WTC11 (cell line): ENCODE measurements around the gene ZNF519.

DNA sequence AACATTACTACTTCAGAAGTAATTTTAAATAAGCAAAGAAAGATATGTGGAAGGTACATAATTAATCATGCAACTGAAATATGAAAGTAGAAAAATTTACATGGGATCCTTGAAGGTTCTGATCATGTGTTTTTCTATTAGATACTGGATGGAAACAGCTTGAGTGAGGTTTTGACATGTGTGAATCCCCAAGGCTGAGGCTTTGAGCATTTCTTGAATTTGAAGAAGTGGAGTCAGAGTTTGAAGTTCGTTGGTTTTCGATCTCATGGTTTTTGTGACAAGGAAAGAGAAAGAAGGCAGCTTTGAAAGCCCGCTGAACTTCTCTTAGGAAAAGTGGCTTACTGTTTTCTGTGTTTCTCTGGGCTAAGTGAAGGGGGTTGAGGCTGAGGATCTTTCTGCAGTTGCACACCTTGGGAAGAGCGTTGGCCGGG, 220.1 kb downstream of the LDLRAD4 start:
- PRO-cap, result no peak

DNA sequence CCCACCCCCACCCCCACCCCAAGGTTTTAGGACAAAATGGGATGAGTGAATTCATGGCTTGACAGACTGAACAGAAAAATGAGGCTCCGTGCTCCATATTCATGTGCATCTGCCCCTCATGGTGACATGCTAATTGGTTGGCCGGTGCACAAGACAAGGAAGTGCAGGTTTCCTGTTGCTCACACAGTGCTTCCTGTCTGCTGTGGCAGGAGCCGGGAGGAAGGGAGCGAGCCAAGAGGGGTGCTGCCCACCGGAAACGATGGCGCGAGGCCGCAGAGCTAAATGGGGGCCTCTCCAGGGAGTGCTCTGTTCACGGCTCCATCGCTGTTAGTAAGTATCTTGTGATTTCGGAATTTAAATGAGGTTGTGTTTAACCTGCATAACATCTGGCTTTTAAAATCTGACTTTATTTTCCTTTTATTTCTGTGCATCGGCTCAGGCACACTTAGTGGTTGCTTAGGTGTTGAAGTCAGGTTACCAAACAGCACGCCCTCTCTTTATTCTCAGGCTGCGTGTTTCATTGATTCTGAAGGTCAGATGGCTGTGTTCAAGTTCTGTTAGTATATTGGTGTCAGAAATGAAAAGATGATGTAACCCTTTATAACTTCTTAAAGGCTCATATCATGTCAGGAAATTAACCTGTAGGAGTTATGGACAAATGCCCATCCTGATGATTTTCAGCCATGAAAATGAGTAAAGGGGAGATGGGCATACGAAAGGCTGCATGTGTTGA, 246.4 kb downstream of the LDLRAD4 start:
- PRO-cap, result no peak

DNA sequence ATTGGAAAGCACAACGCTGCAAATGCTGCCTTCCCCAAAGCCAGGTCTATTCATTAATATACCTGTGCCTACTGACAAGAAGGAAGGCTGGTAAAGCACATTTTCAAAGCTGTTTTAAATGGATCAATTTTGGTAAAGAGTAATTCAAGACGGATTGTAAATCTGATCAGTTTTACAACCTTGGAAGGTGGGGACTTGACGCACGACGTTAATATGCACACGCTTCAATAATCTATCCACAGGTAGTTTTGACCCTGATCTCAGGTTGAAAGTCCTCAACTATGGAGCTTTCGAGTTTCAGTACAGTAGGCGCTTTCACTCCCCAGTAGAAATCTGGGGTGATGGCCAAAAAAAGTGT, 957 bp downstream of the FAM210A start:
- PRO-cap, result no peak

- PRO-cap, result no peak
These were observed 19.7 kb upstream of the MC5R start for GRCh38 chr18:13804148-13804825.

- PRO-cap, result unidirectional peak, plus-strand start at chr18:14131923; bidirectional peak, plus-strand start at chr18:14132191, minus-strand start at chr18:14132183; bidirectional peak, plus-strand start at chr18:14132573, minus-strand start at chr18:14132429
These were observed at the start of gene ZNF519 for GRCh38 chr18:14131711-14132940. Gene ZNF519 (minus strand): TSS chr18:14132435.

GRCh38 chr18:21052999-21053548, 58.5 kb downstream of the ROCK1 start:
- PRO-cap, result no peak

GRCh38 chr18:21055199-21056169, 56.1 kb downstream of the ROCK1 start:
- PRO-cap, result no peak

- PRO-cap, result no peak
These were observed 54.7 kb downstream of the ROCK1 start for GRCh38 chr18:21056753-21057429.

DNA sequence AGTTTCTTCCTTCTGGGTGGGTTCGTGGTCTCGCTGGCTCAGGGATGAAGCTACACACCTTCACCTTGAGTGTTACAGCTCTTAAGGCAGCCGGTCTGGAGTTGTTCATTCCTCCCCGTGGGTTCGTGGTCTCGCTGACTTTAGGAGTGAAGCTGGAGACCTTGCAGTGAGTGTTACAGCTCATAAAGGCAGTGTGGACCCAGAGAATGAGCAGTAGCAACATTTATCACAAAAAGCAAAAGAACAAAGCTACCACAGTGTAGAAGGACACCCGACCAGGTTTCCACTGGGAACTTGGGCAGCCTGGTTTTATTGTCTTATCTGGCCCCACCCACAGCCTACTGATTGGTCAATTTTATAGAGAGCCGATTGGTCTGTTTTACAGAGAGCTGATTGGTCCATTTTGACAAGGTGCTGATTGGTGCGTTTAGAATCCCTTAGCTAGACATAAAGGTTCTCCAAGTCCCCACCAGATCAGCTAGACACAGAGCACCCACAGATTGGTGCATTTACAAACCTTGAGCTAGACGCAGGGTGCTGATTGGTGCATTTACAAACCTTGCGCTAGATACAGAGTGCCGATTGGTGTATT, 20.2 kb upstream of the ROCK1 start:
- PRO-cap, result no peak

GRCh38 chr18:21241234-21241984, 623 bp upstream of the GREB1L start:
- PRO-cap, result bidirectional peak, plus-strand start at chr18:21241735, minus-strand start at chr18:21241598

DNA sequence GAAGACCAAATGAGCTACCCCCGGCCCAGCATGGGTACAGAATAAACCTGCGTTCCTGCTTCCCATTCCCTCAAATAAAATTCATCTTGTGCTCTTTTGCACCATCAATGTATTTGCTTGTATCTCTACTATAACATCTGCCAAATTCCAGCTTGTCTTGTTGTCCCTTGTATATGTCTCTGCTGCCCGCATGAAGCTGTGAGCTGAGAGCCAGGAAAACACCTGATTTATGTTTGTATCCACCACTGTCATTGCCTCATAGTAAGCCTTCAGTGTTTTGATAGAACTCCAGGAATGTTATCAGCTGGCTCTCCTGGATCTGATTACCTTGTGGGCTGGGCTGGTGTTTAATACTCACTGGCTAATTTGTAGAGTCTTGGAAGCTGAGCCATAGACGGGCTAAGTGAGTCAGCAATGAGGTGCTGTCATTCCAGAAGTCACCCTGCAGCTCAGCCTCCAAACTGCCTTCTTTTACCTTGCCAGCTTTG, 62.9 kb upstream of the GATA6 start:
- PRO-cap, result no peak

DNA sequence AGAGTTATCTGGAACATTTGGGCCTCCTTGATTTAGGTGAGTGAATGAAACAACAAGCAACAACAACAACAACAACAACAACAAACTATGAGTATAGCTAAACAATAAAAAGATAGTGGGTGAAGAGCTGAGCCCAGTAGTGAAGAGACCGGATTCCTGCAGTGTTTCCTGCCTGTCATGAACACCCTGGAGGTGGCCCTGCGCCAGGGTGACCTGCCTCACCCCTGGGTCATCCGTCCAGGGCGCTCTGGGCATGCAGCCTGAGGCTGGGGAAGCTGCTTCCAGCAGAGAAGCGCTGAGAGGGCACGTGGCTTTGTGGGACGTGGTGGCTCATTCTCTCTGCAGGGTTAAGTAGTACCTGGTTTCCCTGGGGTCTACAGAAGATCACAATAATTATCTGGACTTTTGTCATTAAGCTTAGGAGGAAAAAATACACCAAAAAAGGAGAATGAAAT, 56.0 kb upstream of the GATA6 start:
- PRO-cap, result no peak

- PRO-cap, result no peak
These were observed 3.0 kb downstream of the GATA6 start for GRCh38 chr18:22172098-22173176.

- PRO-cap, result no peak
These were observed 21.8 kb downstream of the GATA6 start for GRCh38 chr18:22191221-22191596.

DNA sequence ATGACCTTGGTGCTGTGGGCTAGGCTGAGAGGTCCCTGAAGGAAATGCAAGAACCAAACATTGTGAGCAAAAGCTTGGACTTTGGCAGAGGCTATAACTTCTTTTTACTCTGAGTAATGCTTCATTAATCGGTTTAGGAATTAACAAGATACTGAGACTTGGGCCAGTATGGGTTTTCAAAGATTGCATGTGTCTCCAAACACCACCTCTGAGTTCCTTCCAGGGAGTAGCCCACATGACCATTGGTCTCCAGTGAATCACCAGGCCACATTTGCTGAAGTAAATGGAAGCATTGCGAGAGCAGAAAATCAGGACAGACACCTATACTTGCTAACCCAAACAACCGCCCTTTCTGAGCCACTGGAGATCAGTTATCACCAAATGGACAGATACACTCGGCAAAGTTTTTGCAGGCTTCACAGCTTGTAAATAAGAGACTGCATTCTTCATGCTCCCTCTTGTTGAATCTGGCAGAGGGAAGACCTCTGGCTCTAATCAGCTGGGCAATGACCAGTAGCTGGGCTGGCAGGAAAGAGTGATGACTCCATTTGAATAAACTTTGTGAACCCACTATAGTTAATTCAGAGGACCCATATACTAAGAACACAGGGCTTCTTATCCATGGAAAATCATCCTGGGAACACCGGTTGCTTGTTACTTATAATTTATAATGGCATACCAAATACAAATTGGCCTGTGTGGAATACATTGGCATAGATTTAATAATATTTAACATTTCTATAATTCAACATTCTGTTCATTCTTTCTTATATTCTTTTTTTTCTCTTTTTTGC, 41.0 kb downstream of the GATA6 start:
- PRO-cap, result no peak

DNA sequence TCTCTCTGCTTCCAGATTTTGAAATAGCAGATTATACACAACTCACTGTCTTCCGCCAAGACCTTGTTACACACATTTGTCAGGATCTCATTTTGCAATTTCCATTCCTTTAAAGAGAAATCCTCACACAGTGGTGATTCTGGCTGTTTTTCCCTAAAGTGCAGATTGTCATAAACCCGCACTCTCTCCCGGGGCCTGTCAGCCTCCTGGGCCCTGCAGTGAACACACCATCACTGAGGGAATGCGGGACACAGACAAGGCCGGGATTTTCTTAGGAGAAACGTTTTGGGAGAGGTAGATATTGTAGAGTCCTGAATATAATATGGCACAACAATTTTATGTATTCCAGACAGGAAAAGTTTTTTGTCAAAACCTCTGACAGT, 95.1 kb downstream of the CTAGE1 start:
- PRO-cap, result no peak

GRCh38 chr18:22559779-22560462, 142.2 kb upstream of the CTAGE1 start:
- PRO-cap, result no peak

GRCh38 chr18:23183369-23183939, 48.2 kb downstream of the CABLES1 start:
- PRO-cap, result no peak

DNA sequence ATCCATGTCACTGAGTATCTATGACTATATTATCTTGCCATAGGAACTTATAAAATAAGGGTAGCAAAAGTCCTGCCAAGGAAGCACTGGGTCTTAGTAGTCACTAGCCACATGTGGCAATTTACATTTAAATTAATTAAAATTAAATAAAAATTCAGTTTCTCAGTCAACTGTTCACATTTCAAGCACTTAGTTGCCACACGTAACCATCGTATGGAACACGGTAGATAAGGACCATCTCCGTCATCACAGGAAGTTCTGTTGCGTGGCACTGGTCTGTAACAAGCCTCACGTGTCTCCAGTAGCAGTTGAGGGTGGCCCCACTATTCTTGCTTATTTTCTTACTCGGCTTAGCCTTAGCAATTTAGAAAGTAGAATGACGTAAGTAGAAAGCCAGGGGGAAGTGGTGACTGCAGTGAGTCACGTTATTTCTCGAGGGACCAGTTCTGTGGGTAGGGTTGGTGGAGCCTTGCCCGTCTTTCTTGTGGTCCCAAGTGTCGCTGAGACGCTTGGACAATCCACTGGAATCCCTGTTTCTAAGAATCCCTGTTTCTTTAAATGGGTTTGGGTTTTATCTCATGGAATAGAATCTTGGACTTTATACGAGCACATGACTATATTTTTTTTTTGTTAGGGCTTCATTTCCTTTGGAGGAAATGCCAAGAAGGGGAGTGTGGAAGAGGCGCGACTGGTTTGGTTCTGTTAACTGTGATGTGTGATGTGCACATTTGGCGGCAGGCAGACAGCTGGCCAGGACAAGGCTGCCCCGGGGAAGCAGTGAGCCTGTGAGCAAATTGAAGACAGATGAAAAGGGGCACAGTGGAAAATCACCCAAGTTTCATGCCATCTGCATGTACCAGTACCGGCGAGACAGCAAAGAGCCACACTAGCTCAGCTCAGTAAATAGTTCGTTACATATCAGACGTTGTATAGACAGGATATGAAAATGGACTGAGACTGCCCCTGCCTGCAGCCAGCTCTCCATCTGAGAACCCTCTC, 96.2 kb downstream of the CABLES1 start:
- PRO-cap, result no peak

- PRO-cap, result no peak
These were observed 146.5 kb downstream of the CABLES1 start for GRCh38 chr18:23281454-23282520.